Kidney epithelial cell (primary cell): ENCODE results near the gene RBP7.

- RAMPAGE, long total RNA = no peak
- RRBS = no CpG with 5 or more reads among the region's 12 CpGs
Measured at GRCh38 chr1:9330958-9331561, 38.4 kb downstream of the SPSB1 start.

- RAMPAGE, long total RNA = no peak
- RRBS = no CpG with 5 or more reads among the region's 39 CpGs
Measured at GRCh38 chr1:9355959-9357076, 63.6 kb downstream of the SPSB1 start.

DNA sequence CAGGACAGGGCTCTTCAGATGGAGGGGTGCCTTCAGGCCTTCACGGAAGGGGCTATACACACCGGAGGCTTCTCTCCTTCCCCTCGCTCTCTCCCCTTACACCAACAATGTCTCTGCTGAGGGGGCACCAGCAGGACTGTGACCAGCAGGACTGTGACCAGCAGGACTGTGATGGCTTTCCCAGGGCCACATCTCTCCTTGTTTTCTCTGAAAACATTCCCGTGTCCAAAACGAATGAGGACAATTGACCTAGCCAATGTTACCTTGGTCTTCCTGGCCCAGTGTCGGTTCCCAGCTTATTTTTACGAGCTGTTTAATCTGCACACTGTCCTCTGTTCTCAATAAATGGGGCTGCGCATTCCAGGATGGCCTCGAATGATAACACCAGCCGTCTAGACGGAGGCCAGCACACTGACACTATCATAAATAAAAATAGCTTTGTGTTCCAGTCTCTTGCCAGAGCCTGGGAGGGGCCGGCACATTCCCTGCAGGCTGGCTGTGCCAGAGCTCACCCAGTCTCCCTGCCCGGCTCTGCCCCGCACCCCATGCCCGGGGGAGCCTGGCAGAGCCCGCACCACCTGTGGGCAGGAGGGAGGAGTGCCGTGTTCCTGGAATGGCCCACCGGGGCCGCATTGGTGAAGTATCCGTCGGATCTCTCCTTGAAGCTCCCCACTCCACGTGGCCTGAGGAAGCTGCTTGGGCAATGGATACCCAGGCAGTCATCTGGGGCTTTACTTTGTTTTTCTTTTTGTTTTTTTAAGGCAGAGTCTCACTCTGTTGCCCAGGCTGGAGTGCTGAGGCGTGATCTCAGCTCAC lies 92.0 kb downstream of the SPSB1 start:
- RAMPAGE, long total RNA = no peak
- RRBS = 31% methylated on average over 6 of the region's 23 CpGs

- RAMPAGE, long total RNA = no peak
- RRBS = no CpG with 5 or more reads among the region's 14 CpGs
Measured at GRCh38 chr1:9388295-9388813, 95.7 kb downstream of the SPSB1 start.

DNA sequence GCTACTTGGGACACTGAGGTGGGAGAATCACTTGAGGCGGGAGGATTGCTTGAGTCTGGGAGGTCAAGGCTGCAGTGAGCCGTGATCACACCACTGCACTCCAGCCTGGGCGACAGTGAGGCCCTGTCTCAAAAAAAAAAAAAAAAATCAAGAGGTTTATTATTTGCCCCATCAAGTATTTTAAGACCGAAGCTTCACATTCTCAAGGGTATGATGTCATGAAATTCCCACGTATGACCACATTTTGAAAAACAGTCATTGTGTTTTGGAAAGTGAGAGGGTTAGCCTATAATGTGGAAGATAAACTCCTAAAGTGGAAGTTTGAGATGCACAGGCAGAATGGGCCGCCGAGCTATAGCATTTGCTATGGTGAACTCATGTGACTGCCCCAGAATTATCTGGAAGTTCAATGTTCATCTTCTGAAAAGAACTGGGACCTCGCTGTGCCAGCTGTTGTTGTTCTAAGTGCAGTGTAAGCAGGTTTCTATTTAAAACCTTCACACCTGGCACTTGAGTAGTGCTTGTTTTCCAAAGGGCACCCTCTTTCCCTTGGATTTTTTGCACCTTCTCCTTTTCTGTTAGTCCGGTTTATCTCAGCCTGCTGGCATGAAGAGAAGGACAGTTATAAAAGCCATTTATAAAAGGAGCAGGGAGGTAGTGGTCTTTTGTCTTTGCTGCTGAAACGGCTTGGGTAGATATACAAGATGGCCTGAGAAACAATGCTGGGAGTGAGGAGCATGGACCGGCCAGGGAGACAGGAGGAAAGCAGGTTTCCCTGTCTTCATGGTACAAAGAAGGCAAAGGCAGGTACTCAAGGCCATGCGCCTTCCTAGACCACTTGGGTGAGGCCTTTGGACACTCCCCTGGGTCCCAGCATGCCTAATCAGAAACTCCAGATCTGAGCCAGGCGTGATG lies 96.8 kb upstream of the SLC25A33 start:
- RAMPAGE, long total RNA = no peak
- RRBS = no CpG with 5 or more reads among the region's 13 CpGs

GRCh38 chr1:9494760-9495591 lies 44.3 kb upstream of the SLC25A33 start:
- RAMPAGE, long total RNA = no peak
- RRBS = no CpG with 5 or more reads among the region's 46 CpGs

DNA sequence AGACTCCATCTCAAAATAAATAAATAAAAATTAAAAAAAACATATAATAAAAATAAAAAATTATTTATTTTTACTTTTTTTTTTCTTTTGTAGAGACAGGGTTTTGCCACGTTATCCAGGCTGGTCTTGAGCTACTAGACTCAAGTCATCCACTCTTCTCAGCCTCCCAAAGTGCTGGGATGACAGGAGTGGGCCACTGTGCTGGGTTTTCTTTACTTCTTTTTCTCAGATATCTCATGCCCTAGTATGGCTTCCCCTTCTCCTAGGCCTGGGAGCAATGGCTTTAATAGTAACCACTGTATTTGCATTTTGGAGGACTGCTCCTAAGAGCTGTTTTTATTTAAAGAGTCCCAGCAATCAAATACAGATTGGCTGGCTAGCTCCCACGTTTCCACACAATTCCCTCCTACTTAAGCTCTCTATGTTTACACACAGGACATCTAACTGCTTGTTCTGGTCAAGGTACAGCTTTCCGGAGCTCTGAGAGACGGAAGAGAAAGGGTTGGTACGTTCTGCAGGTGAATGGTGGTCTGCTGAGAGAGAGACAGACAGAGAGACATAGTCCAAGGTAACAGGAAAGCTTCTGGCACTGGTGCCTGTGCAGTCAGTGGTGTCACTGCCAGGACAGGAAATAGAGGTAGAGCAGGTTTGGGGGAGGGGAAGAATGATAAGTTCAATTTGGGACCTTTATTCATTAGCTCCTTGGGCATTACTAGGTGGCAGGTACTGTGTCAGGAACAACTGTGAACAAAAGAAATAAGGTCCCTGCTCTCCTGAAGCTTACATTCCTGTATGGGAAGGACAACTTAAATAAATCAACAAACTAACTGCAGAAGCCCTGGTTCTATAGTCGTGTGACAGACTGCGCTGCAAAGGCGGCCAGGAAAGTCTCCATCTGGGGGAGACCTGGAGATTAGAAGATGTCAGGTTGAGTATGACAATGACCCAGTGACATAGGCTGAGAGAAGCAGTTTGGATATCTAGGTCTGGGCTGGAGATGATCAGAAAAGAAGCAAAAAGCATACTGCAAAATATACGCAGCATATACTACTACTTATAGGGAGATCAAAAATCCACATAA lies 1.3 kb upstream of the SLC25A33 start:
- RAMPAGE, long total RNA = no peak
- RRBS = no CpG with 5 or more reads among the region's 9 CpGs

DNA sequence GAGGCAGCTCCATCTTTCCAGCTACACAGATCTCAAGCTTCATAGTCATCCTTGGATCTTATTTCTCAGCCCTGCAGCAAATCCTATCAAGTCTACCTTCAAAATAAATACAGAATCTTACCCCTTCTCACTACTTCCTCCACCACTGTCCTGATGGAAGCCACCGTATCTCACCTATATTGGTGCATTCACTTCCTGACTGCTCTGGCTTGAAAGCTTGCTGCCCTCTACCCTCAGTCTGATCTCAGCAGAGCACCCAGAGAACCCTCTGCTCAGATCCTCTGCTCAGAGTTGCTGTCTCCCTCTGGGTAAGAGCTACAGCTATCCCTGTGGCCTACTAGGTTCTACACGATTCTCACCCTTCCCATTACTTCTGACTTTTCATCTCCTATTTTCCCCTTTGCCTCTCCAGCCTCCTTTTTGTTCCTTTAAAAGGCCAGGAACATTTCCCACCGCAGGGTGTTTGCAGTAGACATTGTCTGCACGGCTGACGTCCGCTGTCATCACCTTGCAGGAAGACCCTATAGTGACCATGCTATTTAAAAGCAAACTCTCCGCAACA lies 19.4 kb downstream of the SLC25A33 start:
- RAMPAGE, long total RNA = no peak
- RRBS = no CpG with 5 or more reads among the region's 7 CpGs

DNA sequence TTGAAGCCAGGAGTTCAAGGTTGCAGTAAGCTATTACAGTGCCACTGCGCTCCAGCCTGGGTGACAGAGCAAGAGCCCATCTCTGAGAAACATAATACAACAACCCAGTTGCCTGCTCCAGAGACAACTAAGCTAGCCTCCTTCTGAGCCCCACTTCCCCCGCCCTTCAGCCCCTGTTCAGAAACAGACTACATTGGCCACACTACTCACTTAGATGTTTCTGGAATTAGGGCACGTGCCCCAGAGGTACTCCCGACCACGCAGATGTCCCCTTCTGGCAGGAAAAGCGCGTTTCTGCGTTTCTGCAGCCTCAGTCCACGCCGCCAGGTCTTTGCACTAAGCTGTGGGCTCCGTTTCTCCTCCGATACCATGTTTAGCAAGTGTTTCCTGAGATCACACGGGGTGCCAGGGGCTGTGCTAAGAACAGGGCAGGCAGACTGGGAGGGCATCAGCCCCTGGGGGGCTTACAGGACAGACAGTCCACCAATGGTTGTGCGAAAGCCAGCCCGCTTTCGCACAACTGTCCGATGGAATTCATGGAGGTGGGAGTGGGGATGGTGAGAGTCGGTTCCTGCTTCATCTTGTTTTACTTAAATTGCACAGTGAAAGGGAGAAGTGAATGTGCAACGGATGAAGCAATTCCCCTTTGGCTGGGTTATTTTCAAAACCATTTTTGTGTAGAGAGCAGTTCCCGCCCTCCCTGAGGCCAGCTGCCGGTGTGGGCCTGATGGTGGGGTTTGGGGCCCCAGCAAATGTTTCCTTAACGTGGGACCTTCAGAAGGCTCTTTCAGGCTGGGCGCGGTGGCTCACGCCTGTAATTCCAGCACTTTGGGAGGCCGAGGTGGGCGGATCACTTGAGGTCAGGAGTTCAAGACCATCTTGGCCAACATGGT lies 2.7 kb downstream of the PIK3CD start:
- RAMPAGE, long total RNA = no peak
- RRBS = no CpG with 5 or more reads among the region's 27 CpGs

DNA sequence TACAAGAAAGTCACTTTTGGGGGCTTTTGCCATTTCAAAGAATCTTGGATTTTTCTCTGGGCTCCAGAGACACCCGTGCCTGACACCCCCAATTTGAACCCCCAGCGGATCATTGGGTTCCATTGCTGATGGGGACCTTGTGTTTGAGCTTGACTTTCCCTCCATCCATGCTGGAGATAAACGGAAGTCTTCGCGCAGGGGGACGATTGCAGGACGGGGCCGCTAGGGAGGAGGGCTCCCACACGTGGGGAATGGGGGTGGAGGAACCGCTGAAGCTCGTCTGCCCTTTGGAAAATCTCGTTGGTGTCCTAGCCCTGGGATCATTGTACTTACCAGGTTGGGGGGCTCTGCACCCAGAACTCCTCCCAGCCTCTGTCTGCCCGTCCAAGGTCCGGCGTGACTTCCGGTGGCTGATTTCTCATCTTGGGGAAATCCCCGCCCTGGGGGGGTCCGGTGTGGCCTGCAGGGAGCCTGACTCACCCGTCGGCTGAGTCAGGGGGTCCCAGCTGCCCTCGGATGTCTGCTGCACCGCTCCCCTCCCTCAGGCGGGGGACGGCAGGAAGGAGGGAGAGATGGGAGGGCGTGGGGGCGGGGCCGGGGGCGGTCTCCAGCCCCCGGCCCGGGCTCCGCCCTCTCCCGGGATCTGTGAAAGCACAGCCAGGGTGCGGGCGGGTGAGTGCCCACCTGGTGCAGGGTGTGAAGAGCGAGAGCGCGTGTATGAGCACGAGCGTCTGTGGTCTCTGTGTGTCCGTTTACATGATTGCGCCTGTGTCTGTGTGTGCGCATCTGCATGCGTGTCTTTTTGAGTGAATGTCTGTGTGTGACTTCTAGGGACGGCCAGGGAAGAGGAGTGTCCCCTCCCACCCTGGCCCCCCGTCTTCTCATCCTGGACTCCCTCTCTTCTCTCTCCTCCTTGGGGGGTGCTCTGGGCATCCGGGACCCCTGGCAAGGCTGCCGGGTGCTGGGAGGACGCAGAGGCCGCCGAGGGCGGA lies 35.8 kb downstream of the PIK3CD start:
- RAMPAGE, long total RNA = start-site peak on the plus strand centred at position 694 of the sequence, 124 bp wide, 65 and 64 reads in 2 replicates
- RRBS = under 1% methylated on average over 5 of the region's 51 CpGs

DNA sequence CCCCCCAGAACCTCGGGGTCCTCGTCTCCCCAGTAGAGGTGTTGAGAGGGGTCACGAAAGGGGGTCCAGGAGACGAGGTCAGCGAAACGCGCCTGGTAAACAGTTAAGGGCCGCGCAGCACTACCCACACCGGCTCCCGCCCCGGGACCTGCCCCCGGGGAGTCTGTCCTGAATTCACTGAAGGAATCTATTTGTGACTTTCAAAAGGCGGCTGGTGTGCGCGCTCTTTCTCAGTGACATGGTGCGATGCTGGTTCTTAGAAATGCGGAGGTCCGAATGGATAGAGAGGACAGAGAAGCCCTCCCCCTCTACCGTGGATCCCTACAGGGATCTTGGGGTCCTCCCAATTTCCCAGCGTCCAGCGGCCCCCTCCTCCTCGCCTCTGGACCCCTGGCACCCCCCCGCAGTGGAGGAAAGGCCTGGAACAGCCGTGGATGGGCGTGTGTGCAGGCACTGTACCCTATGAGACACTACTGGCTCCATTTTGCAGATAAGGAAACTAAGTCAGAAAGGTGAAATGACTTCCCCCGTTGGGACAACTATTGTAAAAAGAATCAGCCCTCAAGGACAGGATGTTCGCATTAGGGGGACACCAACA lies 787 bp upstream of the CLSTN1 start:
- RAMPAGE, long total RNA = no peak
- RRBS = no CpG with 5 or more reads among the region's 28 CpGs

GRCh38 chr1:9839480-9839836 lies 15.7 kb upstream of the CLSTN1 start:
- RAMPAGE, long total RNA = no peak
- RRBS = no CpG with 5 or more reads among the region's 8 CpGs

GRCh38 chr1:9889915-9890798 lies 19.9 kb downstream of the CTNNBIP1 start:
- RAMPAGE, long total RNA = no peak
- RRBS = no CpG with 5 or more reads among the region's 8 CpGs

DNA sequence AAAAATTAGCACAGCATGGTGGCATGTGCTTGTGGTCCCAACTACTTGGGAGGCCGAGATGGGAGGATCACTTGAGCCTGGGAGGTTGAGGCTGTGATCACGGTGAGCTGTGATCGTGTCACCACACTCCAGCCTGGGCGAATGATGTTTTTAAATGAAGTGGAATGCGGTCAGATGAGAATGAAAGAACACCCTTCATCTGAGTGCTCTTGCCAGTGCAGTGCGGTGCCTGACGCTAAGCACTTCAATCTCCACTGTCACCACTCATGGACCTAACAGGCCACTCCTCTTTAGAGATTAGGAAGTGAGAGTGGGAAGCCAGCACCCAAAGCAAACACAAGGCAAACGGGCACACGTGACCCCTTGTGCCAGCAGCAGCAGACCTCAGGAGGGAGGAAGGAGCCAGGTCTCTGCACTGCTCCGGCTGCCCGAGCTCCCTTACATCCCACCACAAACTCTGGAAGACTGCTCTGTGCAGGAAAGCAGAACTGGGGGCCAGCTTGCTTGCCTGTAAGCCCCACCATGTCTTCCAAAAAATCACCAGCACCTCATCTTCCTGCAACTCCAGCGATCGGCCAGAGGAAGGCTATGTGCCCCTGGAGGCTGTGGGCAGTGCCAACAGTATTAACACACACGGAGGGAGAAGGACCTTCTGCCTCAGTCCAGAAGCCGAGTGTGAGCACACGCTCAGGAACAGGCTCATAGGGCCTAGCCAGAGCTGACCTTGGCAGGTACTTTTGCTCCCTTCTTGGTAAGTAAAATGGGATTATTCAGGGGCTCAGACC lies 9.6 kb downstream of the CTNNBIP1 start:
- RAMPAGE, long total RNA = no peak
- RRBS = no CpG with 5 or more reads among the region's 16 CpGs

DNA sequence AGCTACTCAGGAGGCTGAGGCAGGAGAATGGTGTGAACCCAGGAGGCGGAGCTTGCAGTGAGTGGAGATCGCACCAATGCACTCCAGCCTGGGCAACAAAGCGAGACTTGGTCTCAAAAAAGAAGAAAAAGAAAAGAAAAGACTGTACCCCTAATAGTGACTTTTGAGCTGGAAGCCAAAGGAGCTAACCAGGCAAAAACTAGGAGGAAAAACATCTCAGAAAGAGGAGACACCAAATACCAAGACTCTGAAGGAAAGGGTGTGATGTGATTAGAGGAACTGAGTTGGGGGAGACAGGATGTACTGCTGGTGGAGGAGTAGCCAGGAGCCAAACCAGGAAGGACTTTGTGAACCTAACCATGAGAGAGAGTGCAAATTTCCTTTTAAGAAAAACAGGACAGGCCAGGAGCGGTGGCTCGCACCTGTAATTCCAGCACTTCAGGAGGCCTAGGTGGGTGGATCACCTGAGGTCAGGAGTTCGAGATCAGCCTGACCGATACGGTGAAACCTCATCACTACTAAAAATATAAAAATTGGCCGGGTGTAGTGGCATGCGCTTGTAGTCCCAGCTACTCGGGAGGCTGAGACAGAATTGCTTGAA lies 4.1 kb upstream of the RBP7 start:
- RAMPAGE, long total RNA = no peak
- RRBS = no CpG with 5 or more reads among the region's 11 CpGs

DNA sequence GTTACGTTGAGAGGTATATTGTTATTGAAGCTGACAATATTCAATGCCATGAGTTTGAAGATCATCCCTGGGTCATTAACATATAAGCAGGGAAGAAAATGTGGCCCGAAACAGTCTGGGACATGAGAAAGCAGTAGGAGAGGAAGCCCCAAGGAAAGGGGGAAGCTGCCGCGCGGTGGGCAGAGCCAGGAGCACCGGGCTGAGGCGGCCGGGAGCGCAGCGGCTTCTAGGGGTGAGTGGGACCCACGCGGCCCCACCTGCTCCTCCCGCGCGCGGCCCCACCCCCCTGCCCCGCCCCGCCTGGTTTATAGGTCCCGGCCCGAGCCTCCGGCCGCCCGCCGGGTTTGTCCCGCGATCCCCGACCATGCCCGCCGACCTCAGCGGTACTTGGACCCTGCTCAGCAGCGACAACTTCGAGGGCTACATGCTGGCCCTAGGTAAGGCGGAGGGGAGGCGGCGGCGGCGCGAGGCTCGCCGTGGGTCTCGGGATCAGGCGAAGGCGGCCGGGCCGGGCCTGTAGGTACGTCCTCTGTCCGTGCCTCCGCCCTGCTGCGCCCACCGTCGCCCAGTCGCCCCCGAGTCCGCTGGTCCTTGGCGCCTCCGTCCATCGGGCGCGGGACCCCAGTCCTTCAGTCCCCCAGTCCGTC lies at the start of gene RBP7:
TSS of gene RBP7 (plus strand) at position 334 of the 647 bp plus-strand sequence.
- RAMPAGE, long total RNA = start-site peak on the plus strand centred at position 324 of the sequence, 35 bp wide, 255 and 286 reads in 2 replicates
- RRBS = no CpG with 5 or more reads among the region's 60 CpGs

GRCh38 chr1:10209543-10210414 lies 591 bp upstream of the KIF1B start:
- RAMPAGE, long total RNA = no peak
- RRBS = 1% methylated on average over 7 of the region's 51 CpGs

DNA sequence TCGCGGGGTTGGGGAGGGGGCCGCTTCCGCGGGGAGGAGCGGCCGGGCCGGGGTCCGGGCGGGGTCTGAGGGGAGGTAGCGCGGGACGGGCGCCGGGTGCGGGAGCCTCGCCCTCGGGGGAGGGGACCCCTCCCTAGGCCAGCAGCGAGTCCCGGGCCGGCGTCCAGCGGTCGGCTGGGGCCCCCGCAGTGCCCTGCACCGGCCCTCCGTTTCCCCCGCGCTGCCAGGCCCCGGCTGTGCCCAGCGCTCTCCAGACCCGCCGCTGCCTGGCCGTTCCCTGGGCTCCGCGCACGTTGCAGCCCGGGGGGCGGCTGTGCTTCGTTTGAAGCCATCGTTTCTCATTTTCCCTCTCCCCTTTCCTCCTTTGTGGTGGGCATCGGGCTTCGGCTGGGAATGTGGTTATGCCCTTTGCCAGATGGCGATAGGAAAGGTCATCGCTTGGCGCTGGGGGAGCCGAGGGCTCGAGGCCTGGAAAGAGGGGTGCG lies 587 bp downstream of the KIF1B start:
- RAMPAGE, long total RNA = no peak
- RRBS = 1% methylated on average over 27 of the region's 49 CpGs

DNA sequence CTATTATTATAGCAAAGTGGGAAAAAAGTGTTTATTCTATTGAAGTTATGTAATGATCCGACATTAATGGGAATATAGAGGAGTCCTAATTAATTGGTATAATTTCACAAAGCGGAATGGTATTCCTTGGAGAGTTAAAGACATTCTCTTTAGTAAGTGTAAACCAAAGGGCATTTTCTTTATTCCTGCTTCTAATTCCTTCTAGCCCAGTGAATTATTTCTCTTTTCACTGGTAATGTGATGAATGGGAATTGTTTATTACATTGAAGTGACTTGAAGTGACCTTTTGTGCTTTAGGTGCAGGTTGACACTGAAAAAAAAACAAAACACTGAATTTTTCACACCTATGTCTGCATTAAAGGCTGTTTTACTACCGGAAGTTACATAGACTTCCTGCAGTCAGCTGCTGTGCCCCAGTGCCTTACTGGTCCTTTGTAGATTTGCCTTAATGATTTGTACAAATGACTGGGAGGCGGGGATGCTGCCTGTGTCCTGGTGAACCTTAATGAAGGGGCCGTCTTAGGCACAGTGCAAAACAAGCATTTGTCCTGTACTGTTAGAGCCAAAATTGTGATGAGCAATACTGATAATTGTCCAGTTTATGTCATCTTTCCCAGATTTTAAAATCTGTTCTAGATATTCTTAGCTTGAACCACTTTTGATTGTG lies 91.0 kb upstream of the PGD start:
- RAMPAGE, long total RNA = no peak
- RRBS = no CpG with 5 or more reads among the region's 5 CpGs

GRCh38 chr1:10353184-10353749 lies 45.6 kb upstream of the PGD start:
- RAMPAGE, long total RNA = no peak
- RRBS = no CpG with 5 or more reads among the region's 5 CpGs